Jurkat, Clone E6-1 (cell line): Measurements from ENCODE around the gene IZUMO4.

DNA sequence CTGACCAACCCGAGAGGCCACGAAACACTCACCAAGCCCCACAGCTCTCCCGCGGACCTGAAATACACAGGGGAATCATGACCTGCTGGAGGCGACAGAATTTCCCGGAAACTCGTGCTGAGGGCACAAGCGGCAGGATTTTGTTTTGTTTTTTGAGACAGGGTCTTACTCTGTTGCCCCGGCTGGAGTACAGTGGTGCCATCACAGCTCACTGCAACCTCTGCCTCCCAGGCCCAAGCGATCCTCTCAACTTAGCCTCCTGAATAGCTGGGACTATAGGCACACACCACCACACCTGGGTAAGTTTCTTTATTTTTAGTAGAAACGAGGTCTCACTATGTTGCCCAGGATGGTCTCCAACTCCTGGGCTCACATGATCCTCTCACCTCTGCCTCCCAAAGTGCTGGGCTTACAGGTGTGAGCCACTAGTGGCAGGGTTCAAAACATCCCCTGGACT, 17.5 kb downstream of the MOB3A start:
- RRBS, result 100% methylated on average over 3 of the region's 11 CpGs

DNA sequence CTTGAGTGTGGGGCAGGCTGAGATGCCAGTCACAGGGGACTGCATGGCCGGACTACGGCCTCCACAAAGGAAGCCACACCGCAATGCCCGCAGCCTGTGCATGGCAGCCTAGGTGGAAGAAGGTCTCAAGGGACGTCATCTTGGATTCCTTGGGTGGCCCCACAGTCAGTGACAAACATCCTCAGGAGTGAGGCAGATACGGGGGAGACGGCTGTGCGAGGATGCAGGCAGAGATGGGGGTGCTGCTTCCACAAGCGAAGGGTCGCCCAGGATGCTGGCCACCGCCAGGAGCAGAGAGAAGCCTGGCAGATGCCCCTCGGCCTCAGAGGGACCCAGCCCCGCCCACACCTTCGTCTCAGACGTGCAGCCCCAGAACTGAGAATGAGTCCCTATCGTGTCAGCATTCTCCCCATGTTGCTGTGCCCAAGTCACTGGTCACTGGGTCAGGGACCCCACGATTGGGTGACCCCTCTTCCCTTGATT, 16.8 kb downstream of the MOB3A start:
- RRBS, result no CpG with 5 or more reads among the region's 17 CpGs

DNA sequence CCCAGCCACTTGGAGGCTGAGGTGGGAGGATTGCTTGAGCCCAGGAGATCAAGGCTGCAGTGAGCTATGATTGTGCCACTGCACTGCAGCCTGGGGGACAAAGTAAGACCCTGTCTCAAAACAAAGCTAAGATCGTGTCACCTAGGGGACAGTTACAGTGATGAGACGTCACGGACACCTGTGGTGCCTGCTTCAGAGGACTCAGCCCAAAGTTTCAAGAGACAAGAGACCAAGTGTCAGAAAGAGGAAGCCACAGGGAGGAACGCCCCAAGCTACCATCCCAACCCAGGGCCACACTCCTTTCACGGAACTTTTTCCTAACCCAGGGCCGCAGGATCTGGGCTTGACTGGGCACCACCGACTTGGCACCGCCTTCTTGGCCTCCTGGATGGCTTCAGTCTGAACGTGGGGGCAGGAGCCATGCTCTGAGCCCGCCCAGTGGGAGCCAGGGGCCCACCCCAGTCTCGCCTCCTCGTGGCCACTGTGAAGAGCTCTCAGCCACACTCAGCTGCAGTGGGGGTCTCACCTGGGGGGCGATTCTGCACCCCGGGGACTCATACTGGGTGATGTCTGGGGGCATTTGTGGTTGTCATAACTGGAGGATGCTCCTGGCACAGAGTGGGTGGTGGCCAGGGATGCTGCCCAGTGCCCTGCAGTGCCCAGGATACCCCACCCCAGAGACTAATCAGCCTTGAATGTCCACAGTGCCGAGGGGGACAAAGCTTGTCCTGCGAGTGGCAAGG, 8.4 kb downstream of the MOB3A start:
- RRBS, result no CpG with 5 or more reads among the region's 16 CpGs

DNA sequence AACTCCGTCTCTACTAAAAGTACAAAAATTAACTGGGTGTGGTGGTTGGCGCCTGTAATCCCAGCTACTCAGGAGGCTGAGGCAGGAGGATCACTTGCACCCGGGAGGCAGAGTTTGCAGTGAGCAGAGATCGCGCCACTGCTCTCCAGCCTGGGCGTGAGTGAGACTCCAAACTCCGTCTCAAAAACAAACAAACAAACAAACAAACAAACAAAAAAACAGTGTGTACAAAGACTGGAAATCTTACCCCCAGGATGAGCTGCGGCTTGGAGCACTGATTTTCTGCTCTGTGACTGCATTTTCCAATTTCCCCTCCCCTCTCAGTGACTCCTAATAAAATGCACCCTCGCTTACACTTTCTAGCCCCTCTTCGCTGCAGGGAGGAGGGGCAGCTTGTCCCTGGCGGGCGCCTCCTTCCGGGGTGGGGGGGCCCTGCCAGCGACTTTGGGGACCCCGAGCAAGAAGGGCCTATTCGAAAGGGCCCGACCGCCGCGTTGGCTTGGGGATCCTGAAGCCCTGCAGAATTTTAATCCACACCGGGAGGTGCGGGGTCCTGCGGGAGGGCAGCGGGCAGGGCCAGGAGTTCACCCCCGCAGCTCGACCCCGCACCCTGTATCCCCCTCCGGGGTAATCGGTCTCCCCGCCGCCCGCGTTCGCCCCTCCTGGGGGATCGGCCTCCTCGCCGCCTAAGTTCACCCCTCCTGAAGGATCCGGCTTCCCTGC, 971 bp downstream of the MOB3A start:
- RRBS, result 2% methylated on average over 17 of the region's 38 CpGs

- RRBS, result no CpG with 5 or more reads among the region's 22 CpGs
These were observed at the start of gene IZUMO4 for GRCh38 chr19:2096831-2097076. IZUMO4 (plus strand) TSS chr19:2096915.

DNA sequence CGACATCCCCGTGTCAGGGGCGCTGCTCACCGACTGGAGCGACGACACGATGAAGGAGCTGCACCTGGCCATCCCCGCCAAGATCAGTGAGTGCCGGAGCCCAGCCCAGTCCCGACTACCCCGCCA, 225 bp downstream of the IZUMO4 start:
- RRBS, result 3% methylated on average over 3 of the region's 11 CpGs

DNA sequence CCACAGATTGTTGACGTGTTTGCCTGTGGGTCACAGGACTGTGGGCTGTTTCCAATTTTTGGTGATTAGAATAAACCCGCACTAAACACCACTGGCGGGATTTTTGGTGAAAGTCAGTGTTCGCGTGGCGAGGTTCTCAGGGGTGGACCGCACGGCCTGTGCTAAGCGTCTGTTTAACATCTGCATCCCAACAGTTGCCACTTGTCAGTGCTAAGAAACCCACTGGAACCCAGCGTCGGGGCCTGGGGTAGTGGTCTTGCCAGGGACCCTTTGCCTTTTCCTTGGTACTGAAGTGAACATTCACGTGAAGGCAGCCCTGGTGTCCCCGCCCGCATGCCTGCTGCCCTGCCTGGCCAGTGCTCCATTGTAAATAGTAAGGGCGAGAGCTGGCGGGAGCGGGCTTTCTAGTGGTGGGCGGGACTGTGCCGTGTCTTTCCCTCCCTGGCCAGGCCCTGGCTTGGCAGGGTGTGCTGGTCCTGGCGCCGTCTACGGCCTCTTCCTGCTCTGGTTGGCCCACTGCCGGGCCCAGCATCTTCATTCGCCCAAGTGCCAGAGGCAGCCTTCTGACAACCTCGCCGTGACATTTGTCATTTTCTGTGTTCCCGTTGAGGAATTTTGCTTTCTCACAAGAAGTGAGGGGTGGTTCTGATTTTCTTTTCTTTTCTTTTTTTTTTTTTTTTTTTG, 3.5 kb downstream of the DOT1L start:
- RRBS, result no CpG with 5 or more reads among the region's 27 CpGs

GRCh38 chr19:2176242-2177004, 12.7 kb downstream of the DOT1L start:
- RRBS, result no CpG with 5 or more reads among the region's 24 CpGs

DNA sequence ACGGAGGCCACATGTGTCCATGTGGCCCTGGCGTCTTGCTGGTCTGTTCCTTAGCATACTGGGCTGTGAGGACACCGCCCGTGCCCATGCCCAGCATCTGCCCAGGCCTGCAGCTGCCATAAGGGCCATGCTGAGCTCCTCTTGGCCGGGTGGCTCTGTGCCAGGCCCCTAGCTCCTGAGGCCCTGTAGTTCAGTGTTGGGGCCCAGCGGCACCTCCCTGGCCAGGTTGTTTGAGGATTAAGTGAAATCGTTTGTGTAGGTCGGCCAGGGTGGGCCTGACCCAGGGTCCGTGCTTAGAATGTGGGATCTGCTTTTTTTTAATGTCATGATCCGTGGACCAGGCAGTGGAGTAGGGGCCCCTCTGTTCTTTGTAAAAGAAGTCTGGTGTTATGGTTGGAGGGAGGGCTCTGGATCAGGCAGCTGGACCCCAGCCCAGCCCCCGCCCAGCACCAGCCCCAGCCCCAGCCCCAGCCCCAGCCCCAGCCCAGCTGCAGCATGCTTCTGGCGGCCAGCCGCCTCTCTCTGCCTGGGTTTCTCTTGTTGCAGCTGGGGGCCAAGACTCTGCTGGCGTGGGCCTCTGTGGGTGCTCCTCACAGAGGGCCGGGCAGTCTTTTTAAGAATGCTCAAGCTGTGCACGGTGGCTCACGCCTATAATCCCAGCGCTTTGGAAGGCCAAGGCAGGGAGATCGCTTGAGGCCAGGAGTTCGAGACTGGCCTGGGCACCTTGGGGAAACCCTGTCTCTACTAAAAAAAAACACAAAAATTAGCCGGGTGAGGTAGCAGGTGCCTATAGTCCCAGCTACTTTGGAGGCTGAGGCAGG, 17.8 kb downstream of the DOT1L start:
- RRBS, result no CpG with 5 or more reads among the region's 21 CpGs

- RRBS, result no CpG with 5 or more reads among the region's 35 CpGs
These were observed 22.6 kb downstream of the DOT1L start for GRCh38 chr19:2186099-2187053.

DNA sequence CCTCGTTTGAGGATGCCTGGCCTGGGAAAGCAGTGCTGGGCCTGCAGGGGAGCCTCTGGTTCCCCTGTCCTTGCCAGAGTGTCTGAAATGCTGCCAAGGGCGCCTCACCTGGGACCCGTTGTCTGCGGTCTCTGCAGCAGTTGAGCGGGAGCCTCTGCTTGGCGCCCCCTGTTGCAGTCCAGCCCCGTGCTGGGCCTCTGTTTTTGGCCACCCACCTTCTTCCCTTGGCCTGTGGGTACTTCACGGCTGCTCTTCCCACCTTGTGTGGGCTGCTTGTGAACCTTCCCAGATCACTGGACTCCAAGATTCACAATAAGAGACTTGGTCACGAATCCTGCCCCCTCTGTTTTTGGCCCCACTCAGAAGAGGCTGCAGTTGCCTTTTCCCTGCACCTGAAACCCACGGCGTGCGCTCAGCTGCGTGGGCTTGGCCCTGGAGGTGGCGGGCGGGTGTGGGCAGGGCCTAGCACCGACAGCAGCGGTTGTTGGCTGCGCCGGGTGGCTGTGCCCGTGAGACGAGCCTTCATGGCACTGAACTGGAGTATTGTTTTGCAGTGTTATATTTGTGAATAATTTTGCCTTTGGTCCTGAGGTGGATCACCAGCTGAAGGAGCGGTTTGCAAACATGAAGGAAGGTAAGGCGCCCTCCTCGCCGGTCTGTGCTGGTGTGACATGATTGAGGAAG, 33.8 kb downstream of the PLEKHJ1 start:
- RRBS, result no CpG with 5 or more reads among the region's 25 CpGs

- RRBS, result 90% methylated on average over 3 of the region's 33 CpGs
These were observed 5.0 kb downstream of the LINGO3 start for GRCh38 chr19:2302889-2303505.

DNA sequence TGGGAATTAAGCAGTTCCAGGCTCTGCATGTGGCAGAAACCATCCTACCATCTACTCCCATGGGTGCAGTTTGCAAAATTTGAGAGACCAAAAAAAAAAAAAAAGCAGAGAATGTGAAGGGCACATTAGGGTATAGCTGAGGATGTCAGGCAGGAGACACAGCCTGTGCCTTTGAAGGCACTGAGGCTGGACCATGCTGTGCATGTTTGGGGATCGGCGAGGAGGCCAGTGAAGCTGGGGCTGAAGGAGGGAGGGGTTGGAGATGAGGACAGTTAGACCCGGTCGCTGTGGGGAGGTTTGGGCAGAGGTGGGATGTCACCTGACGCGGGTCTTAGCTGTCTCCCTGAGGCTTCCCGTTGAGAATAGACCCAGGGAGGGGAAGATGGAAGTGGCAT, 8.2 kb downstream of the TMPRSS9 start:
- RRBS, result no CpG with 5 or more reads among the region's 7 CpGs

GRCh38 chr19:2394332-2394734, 33.1 kb downstream of the TIMM13 start:
- RRBS, result no CpG with 5 or more reads among the region's 11 CpGs

- RRBS, result no CpG with 5 or more reads among the region's 4 CpGs
These were observed 24.1 kb downstream of the TIMM13 start for GRCh38 chr19:2403324-2403679.

DNA sequence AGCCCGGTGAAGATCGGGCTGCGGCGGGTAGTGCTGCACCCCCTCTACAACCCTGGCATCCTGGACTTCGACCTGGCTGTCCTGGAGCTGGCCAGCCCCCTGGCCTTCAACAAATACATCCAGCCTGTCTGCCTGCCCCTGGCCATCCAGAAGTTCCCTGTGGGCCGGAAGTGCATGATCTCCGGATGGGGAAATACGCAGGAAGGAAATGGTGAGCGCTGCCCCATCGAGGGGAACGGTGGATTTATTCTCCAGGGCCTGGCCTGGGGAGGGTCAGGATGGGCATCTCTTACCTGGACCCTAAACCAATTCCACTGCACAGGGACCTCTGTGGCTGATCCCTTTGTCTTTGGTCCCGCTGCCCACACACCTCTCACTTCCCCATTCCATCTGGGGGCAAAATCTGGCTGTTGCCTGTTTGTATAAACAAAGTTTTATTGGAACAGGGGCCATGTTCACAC, 10.8 kb downstream of the TIMM13 start:
- RRBS, result no CpG with 5 or more reads among the region's 12 CpGs

GRCh38 chr19:2417618-2418461, 9.5 kb downstream of the TIMM13 start:
- RRBS, result no CpG with 5 or more reads among the region's 18 CpGs

DNA sequence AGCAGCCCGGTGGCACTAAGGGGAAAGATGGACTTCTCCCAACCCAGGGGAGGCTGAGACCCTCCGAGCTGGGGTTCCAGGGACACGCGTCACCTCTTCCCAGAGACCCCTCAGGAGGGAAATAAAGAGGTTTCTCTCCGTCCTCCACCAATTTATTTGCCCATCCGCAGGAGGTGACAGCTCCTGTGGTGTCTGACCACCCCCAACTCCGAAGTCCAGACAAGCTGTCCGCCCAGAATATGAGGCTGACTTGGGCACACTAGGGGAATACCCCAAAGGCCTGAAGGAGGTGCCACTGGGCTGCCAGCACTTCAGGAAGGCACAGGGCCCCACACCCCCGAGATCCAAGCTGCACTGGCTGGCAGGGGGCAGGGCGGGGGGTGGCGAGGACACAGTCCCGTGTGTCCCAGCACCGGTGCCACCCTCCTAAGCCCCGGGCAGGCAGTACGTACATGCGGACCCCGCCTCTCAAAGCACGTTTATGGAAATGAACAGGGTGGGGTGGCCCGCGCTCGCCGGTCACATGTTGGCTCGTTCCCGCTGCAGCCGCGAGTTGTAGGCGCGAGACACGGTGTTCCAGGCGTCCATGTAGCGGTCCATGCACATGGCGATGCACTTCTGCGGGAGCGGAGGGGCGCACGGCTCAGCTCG, 832 bp downstream of the TIMM13 start:
- RRBS, result 2% methylated on average over 8 of the region's 37 CpGs

DNA sequence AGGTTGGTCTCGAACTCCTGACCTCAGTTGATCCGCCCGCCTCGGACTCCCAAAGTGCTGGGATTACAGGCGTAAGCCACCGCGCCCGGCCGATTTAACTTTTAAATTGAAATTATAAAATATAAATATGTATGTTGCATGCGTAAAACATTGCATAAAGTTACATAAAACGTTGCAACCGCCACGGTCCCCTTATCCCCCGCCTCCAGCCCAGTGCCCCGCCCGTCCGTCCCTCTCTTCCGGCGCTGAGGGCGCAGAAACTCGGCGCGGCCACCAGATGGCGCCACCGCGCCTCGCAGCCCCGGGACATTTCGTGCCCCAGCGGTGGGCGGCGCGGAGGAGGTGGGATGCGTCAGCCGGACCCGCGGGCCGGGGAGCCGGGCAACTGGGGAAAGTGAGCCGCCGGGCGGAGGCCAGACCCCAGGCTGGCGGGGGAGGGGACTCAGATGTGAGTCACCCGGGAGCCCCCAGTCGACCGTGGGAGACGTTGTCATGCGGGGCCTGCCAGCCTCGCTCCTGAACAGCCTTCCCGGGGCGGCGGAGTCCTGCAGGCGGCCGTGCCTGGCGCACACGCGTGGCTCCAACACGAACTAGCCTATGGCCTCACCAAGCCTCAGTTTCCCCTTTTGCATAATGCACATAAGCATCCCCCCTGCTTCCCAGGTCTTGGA, 1.3 kb upstream of the GADD45B start:
- RRBS, result 2% methylated on average over 27 of the region's 58 CpGs

DNA sequence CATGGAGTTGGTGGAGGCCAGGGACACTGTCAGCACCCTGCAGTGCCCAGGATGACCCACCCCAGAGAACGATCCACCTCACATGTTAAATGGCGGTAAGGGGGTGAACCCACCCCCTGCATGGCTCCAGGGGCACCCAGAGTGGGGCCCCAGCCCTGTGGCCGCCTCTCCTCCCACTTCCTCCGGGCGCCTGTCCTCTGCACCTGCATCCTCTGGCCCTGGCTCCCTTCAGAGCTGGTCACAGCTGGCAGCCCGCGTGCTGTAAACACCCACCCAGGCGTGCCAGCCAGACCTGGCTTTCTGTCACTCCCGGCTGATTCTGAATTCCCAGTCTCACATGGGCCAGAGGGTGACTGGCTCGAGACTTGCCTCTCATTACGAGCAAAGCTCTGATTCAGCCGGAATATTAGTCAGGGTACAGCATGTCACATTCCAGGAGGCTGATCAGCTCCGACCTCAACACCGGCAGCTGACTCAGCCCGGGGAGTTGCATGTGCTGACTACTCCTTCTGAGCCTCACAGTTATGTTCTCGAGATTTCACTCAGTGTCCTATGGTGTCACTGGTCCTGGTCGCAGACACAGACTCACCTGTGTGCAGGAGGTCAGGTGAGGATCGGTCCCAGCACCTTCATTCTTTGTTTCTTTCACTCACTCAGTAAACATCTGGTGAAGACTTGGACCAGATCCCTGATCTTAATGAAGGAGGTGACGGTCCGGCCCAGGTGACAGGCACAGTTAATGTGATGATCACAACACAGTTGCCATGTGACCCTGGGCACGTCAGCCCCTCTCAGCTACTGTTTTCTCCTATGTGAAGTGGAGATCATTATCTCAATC, 75.0 kb downstream of the GNG7 start:
- RRBS, result 82% methylated on average over 4 of the region's 21 CpGs